Trachea (tissue), 1 donor: ENCODE results near the genes PRUNE2 and GNA14.

DNA sequence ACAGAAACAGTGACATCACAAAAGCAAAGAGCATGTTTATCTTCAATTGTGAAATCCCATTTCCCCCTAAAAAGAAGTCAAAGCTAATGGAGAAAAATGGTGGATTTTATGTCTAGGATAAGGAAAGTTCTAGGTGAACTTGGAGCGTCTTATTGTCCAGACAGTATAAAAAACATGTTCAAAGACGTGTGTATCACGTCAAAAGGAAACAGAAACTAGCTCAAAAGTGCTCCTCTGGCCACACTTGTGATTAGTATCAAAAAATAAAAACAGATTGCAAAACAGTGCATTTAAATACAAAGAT lies 568.9 kb downstream of the ANXA1 start:
- PRO-cap, result no peak

- PRO-cap, result bidirectional peak, plus-strand start at chr9:74499917, minus-strand start at chr9:74499808
Observed at GRCh38 chr9:74499245-74500312, 2.4 kb downstream of the RORB start.

DNA sequence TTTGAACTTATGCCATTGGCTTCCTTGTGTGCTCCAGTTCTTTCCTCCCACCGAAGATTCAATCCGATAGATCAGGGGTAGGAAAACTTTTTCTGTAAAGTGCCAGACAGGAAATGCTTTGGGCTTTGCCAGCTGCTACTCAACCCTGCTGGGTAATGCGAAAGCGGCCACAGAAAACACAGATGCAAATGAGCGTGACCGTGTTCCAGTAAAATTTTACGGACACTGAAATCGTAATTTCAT lies 721 bp downstream of the NMRK1 start:
- PRO-cap, result no peak

- PRO-cap, result no peak
Observed at GRCh38 chr9:75229805-75230346, 141.6 kb downstream of the OSTF1 start.

DNA sequence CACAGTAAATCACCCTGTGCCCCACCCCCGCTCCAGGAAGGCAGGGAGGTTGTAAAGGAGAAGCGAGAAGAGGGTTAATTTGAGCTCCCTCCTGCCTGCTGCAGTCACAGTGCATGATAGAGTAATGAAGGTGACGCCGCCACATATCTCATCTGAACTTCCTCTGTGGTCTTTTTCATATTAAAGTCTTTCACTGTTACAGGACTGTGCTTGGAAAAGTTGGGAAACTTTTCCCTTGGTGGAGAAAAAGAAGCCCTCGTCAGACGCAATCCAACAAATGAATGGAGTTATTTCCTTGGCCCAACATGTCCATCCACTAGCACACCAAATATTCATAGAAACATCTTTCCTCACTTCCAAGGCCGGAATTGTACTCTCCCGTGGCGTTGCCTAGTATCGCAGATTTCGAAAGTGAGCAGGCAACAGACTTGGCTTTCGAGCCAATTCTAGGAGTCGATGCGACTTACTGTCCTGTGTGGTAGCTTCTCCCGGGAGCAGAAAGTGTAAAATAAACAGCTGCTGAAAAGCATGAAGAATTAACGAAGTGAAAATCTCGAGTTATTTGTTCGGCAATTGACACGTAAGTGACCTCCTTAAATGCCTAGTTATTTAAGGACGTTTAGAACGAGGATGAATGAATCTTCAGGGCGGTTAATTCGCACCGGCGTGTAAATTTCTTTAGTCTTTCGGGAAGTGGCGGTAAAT lies 622 bp upstream of the PCSK5 start:
- PRO-cap, result no peak

DNA sequence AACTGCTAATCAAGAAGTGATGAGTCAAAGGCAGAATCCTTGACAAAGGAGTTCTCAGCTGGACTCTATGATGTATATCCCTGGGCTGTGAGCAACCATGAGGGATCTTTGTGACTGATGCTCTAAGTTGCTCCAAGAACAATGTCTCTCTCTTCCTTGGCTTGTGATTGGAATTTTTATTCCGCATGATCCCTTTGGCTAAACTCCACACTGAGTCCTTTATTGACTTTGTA lies 20.8 kb downstream of the RFK start:
- PRO-cap, result no peak

DNA sequence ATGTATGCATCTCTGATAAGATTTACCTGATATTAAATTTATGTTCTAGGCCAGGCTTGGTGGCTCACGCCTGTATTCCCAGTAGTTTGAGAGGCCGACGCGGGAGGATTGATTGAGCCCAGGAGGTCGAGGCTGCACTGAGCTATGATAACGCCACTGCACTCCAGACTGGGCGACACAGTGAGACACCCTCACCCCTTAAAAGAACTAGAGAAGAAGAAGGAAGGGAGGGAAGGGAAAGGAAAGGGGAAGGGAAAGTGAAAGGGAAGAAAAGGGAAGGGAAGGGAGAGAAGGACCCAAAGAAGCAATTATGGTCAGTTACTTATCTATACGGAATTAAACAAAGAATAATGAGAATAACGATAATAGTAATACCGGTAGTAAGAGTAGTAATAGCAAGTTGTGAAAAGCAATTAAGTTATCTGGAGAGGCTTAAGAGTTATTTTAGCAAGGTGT lies 1.2 kb upstream of the RFK start:
- PRO-cap, result no peak

DNA sequence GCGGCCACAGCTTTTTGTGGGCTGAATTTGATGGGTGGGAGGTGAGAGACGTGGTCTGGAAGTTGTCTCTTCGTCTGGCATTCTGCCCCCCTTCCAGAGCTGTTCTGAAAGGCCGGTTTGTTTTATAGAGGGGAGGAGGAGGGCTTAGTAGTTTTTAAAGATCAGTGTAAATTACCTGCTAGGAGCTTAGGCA lies 1.3 kb downstream of the GCNT1 start:
- PRO-cap, result unidirectional peak, minus-strand start at position 95 of the sequence

GRCh38 chr9:76502648-76503179 lies 43.7 kb downstream of the GCNT1 start:
- PRO-cap, result no peak

DNA sequence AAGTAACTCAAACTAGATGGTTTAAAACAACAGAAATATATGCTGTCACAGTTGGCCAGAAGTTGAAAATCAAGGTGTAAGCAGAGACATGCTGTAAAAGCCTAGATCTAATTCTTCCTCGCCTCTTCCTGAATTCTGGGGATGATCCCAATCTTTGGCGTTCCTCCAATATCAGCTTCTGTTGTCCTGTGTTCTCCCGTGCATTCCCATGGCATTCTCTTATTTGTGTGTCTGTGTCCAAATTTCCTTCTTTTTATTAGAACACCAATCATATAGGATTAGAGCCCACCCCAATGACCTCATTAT lies 126.8 kb downstream of the GCNT1 start:
- PRO-cap, result no peak

- PRO-cap, result no peak
Observed at GRCh38 chr9:76901665-76902439, 4.1 kb downstream of the PRUNE2 start.

DNA sequence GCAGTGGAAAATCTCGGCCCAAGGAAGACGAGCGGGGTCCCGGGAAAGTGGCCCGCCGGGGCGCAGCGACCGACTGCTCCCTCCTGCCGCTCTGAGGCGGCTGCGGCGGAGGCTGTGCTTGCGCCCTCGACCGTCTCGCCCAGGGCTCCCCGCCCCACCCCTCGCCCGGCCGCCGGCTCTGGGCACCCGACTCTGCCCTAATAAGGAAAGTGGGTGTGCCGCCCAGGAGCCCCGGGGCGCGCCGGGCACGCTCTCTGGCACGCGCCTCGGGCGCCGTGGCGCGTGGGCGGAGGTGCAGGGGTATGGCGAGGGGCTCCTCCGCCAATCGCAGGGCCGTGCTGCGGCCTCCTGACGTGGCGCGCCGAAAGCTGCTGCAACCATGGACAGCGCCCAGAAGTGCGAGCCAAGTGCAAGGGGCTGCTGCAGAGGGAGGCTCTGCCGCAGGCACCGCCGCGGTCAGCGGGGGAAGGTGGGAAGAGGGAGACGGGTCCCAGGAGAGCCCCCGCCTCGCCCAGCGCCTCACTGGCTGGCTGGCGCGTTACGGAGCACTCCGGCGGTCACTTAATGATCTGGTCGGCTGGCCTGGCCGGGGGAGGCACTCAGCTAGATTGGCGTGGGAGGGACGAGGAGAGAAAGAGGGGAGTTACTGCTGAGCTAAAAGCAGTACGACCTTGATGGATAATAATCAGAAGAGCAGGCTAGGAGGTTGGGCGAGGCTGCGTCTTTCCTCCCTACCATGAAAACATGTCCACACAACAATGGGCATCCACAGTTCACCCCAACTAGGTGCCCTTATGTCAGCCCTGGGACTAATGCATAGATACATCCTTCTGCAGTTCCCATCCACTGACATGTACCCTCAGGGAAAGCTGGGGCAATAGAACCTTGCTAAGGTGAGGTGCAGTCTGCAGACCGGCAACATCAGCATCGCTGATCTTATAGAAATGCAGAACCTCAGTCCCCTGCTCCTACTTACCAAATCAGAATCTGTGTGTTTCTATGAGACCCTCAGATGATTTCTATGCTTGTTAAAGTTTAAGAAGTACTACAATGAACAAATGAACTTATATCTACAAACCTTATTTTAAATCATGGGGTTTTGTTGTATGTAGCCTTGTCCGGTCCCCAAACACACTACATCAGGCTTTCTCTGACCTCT lies at the start of gene PRUNE2:
Gene PRUNE2 (minus strand): TSS at position 111 of the 1,159 bp plus-strand sequence.
- PRO-cap, result bidirectional peak, plus-strand start at position 393 of the sequence, minus-strand start at position 93 of the sequence; bidirectional peak, plus-strand start at position 688 of the sequence, minus-strand start at position 563 of the sequence

- PRO-cap, result no peak
Observed at GRCh38 chr9:76942895-76943464, 37.1 kb upstream of the PRUNE2 start.

DNA sequence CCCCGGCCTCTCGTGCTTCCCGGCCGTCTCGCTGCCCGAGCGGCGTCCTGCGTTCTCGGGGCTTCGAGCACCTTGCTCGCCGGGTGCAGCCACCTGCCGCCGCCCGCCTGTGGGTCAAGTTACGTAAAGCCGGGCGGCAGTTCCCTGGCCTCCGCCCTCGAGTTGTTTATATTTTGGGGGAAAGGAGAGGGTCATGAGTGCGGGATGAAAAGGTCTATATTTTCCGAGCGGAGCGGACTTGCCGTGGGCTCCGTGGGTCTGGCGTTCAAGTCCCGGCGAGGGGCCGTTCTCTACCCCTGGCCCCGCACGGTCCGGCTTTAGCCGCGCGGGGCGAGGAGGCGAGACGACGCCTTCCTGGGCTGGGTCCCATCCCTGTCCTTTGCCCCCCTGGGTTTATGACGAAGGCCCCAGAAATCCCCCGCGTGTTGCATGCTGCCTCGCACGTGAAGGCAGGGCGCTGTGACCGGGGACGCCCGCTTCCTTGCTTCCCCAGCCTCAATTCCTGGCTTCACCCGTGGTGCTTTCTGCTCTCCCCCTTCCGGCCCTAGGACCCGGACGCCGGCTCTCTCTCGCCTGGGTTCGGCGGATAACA lies 590 bp downstream of the VPS13A start:
- PRO-cap, result bidirectional peak, plus-strand start at position 447 of the sequence, minus-strand start at position 374 of the sequence

DNA sequence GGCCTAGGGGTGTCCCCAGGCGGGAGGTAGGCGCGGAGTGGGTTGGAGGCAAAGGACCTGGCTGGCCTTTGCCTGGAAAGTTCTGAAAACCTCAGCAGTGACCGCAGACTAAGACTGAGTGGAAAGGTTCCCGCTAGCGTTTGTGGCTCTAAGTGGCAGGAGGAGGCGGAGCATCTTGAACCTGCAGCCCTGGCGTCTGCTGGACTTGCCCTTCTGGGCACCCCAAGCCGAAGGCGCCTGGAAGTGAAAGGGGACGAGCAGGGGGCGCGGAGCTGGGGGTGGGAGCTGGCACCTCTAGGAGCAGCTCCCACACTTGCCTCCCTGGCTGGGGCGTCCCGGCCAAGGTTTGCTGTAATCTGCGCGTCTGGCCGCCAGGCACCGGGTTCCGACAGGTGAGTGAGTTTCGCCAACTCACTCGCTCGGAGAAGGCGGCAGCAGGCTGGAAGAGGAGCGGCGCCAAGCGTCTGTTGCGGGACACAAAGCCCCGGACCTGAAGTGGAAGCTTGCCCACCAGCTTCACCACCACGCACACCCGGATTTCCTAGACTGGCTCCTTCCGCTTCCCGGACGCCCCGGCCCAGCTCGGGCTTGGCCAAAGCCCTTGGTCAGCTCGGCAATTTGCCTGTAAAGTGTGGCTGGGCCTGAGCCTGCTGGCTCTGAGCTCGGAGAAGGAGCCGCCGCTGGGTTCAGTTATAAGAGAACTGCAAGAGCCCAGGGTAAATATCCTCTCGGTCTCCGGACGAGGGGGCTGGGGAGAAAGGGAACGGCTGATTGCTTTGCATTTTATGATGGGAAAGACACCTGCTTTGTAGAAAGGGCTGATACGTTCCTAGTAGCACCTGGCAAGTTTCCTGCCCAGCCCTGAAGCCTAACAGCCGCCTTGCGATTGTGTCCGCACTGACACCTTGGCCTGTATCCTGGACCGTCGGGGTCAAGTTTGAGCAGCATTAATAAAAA lies at the start of gene GNA14:
Gene GNA14 (minus strand): TSS at position 122 of the 957 bp plus-strand sequence.
- PRO-cap, result bidirectional peak, plus-strand start at position 240 of the sequence, minus-strand start at position 116 of the sequence; bidirectional peak, plus-strand start at position 434 of the sequence, minus-strand start at position 348 of the sequence; unidirectional peak, minus-strand start at position 534 of the sequence

GRCh38 chr9:77731886-77732433 lies 83.8 kb upstream of the GNA14 start:
- PRO-cap, result no peak

DNA sequence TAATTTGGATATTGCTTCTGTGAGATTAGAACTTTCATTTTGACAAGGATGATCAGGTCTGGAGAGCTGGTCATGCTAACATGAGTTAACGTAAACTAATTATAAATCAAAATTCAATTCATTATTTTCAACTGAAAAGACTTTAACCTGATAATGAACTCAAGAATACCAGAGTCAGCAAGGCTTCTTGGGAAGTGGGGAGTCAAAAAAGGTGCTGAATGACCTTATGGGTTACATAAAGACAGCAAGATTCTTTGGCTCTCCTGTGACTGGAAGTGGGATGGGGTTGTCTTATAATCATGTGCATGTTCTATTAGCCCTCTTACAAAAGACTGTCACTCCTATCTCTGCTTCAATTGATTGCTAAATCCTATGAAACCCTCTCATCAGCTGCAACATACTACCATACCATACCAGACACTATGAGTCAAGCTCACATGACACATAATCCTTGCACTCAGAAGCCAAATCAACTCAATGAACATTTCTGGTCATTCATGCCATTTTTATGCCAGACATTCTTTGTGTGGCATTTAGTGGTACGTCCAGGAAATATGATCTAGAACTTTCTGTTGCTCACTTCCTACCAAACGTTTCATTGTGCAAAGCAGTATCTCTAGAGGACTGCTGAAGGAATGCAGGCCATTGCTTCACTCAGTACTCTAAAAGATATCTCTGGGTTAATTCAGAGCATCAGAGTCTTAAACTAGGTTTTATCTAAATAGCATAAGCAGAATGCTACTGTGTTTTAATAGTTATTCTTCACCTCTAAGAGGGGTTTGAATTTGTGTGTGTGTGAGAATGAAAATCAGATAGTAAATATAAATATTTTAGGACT lies 159.1 kb upstream of the GNA14 start:
- PRO-cap, result unidirectional peak, plus-strand start at position 619 of the sequence

- PRO-cap, result no peak
Observed at GRCh38 chr9:77829344-77829785, 181.2 kb upstream of the GNA14 start.

DNA sequence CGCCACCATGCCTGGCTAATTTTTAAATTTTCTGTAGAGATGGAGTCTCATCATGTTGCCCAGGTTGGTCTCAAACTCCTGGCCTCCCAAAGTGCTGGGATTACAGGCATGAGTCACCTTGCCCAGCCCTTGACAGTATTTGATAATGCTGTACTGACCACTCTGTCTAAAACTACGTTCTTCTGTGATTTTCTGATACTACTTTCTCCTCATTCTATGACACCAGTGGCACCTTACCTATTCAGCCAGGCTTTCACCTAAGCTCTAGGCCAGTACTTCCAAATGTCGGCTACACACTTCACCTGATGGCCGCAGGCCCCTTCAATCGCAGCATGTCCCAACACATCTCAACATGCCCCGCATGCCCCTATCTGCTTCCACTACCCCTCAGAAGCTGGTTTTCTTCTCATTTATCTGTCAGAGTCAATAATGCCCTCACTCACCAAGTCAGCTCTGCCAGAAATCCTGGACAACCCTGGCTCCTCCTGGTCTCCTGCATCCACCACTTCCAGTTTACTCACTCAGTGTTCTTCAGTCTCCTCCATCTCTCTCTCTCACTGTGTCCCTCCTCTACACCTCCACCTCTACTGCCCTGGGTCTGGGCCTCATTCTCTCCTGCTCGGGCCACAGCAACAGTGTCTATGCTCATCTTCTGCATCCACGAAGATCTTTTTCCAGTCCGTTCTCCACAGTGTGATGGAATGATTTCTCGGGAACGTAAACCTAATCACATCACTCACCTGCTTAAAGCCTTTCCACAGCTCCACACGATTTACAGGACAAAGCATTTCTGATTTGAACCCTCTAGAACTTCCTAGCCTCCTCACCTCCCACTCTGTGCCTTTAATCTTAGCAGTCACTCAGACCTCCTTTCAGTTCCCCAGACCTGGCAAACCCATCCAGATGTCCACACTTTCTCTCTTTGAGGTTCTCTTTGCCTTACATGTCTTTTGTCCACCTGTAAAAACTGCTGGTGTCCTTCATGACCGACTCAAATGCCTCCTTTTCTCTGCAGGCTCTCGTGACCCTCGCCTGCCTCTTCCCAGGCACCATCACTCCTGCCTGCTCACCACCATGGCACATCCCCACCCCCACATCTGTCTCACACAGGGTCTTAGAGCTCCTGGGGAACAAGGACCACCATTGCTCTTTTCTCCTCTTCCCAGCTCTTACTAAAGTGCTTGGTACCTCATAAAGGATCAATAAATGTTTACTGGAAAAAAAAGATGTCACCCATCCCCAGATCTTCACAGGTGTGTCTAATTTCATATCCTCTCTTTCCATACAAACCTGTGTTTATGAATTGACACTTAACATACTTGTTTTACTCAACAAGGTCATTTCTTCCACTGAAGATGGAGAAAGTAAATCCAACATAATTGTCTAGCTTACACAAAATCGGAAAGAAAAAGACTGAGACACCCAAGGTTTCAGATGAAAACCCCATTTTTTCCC lies 181.3 kb downstream of the GNAQ start:
- PRO-cap, result no peak

GRCh38 chr9:77879566-77880062 lies 152.0 kb downstream of the GNAQ start:
- PRO-cap, result no peak